ENCODE measurements around the genes PLEKHB1 and CHRDL2.

GRCh38 chr11:73538227-73539170 lies 59.4 kb downstream of the FAM168A start:
- PRO-cap, 3 experiments = no peak in any of the 3 experiments
- RRBS = no CpG with 5 or more reads among the region's 2 CpGs

DNA sequence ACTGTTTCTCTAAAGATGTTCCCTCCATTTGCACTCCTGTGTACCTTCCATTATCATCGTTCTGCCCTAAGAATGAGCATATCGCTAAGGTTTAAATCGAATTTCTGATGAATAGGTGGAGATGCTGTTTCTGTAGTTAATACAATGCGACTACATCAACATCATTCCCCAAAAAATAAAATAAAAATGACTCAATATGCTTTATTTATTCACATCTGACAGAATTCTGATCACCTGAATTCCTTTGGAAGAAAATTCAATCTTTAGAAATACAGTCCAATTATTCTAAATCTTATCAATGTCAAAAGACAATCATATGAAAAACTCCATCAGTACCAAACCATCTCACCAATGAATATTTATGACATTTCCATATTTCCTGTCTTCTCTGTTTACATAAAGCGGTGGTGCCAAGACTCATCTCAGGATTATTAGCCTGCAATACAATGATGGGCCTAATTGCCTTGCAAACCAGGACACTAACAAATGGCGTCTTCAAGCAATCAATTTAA lies 2.3 kb downstream of the FAM168A start:
- PRO-cap, 3 experiments = no peak in any of the 3 experiments
- RRBS = no CpG with 5 or more reads among the region's 6 CpGs

- PRO-cap, 3 experiments = no peak in any of the 3 experiments
- RRBS = no CpG with 5 or more reads among the region's 12 CpGs
These were observed 20.6 kb upstream of the PLEKHB1 start for GRCh38 chr11:73625728-73626180.

GRCh38 chr11:73645962-73646971 lies at the start of gene PLEKHB1:
Gene PLEKHB1 (plus strand): TSS chr11:73646581.
- PRO-cap, 3 experiments = no peak in any of the 3 experiments
- RRBS = 58% methylated on average over 5 of the region's 32 CpGs

DNA sequence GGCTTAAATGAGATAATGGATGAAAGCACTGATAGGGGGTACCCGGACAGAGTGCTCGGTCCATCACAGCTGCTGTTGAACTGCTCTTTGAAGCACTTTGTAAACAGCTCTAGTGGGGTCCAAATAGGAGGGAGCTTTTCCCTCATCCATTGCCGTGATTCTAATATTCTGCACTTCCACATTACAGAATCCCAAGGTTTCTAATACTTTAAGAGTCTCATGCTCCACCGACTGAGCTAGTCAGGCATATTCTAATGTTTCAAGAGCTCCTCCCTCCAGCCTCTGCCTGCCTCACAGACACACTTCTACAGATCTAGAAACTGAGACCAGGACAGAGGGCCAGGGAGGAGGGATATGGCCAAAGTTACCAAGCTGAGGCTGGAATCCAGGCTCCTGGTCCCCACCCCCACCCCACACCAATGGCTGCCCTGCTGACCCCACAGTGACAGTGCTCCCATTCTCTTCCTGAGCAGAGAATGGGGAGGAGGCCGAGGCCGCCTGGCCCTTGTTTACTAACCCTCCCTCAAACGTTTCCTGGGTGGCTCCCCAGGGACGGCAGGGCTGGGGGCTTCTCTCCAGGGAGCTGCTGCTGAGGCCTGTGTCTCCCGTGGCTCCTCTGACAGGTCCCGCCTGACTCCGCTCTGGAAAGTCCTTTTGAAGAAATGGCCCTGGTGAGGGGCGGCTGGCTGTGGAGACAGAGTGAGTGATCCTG lies 2.2 kb downstream of the PLEKHB1 start:
- PRO-cap, 3 experiments = no peak in any of the 3 experiments
- RRBS = no CpG with 5 or more reads among the region's 12 CpGs

DNA sequence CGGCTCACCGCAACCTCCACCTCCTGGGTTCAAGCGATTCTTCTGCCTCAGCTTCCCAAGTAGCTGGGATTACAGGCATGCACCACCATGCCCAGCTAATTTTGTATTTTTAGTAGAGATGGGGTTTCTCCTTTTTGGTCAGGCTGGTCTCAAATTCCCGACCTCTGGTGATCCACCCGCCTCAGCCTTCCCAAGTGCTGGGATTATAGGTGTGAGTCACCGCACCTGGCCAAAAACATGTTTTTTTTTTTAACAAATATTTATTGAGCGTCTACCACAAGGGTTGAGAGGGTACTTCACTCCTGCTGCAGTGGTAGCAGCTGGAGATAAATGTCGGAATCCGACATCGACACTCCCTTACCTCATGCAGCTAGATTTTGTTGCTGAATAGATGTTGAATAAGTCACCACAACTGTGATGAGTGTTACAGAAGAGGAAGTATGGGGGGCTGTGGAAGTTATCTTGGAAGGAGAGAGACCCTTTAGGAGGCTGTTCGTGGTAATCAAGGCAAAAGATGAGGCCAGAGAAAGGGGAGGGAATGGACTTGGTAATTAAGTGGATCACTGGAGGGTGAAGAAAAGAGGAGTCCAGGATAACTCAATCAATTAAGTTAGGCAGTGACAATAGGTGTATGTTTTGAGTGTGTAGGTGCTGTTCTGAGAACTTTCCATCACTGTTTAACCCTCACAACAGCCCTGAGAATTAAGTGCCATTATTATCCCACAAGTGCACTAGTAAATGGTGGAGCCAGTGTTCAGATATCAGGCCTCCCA lies 1.1 kb downstream of the DNAJB13 start:
- PRO-cap, 3 experiments = no peak in any of the 3 experiments
- RRBS = no CpG with 5 or more reads among the region's 11 CpGs

DNA sequence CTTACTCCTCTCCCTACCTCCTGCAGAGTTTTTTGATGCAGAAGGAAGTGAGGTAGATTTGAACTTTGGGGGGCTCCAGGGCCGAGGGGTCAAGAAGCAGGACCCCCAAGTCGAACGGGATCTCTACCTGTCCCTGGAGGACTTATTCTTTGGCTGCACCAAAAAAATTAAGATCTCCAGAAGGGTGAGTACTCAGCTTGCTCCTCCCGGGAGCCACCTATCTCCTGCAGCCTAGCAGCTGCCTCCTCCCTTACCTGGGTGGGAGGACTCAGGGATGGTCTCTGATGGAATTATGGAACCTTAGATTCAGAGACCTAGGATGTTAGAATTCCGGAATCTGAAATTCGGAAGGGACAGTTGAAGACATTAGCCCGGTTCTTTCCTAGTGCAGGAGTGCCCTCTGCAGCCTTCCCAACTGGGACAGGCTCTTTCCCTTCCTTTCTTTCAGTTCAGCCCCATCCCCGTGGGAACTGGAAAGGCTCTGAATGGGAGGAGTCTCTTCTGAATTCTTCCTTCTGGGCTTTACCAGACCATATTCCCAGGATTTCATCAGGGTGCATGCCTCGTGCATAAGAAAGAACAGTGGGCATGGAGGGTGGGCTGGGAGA lies 14.1 kb downstream of the DNAJB13 start:
- PRO-cap, 3 experiments = no peak in any of the 3 experiments
- RRBS = 14% methylated on average over 2 of the region's 9 CpGs

- PRO-cap, 3 experiments = no peak in any of the 3 experiments
- RRBS = no CpG with 5 or more reads among the region's 10 CpGs
These were observed 7.8 kb downstream of the UCP2 start for GRCh38 chr11:73974744-73975304.

- PRO-cap, 3 experiments = no peak in any of the 3 experiments
- RRBS = no CpG with 5 or more reads among the region's 1 CpG
These were observed 3.9 kb downstream of the UCP2 start for GRCh38 chr11:73978661-73979225.

DNA sequence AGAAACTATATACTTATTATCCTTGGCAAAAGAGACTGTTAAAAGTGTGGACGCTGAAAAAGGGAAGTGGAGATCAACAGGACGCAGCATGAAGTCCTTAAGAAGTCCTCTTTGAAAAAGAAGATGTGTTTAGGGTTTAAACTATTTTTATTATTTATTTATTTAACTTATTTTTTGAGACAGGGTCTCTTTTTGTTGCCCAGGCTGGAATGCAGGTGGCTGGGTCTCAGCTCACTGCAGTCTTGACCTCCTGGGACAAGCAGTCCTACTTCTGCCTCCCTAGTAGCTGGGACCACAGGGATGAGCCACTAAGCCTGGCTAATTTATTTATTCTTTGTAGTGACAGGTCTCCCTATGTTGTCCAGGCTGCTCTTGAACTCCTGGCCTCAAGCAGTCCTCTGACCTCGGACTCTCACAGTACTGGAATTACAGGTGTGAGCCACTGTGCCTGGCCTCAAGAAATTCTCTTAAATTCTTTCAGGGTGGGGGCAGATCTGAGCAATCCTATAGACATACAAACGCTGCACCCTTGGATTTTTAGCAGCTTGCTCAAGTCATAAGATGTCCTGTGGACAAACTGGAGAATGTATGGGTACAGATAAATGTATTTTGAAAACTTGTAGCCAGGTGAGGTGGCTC lies 1.8 kb upstream of the UCP2 start:
- PRO-cap, 3 experiments = no peak in any of the 3 experiments
- RRBS = no CpG with 5 or more reads among the region's 4 CpGs

- PRO-cap, 3 experiments = no peak in any of the 3 experiments
These were observed 14.5 kb upstream of the UCP3 start for GRCh38 chr11:74023395-74023694.

DNA sequence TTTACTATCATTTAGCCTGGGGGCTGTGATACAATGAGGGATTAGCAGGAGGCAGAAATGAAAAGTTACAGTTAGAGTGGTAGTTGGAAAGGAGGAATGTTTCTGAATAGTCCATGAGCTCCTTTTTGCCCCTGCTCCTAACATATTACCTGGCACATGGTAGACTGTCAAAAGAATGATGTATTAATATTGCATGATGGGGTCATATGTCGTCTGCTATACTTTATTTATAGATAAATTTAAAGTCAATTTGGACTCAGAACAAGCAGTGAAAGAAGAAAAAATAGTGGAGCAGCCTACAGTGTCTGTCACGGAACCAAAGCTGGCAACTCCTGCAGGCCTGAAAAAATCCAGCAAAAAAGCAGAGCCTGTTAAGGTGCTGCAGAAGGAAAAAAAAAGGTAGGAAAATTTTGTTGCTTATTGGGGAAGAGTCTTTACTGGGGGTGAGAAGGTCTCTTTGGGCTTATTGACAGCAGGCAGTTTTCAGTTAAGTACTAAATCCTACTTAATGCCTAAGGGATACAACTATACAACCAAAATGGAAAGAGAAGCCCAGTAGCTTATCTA lies 32.9 kb downstream of the POLD3 start:
- PRO-cap, 3 experiments = no peak in any of the 3 experiments
- RRBS = no CpG with 5 or more reads among the region's 2 CpGs

- PRO-cap, 3 experiments = no peak in any of the 3 experiments
- RRBS = no CpG with 5 or more reads among the region's 5 CpGs
These were observed 49.4 kb downstream of the CHRDL2 start for GRCh38 chr11:74681816-74682256.

- PRO-cap, 3 experiments = no peak in any of the 3 experiments
- RRBS = no CpG with 5 or more reads among the region's 1 CpG
These were observed 48.9 kb downstream of the CHRDL2 start for GRCh38 chr11:74682332-74682732.

DNA sequence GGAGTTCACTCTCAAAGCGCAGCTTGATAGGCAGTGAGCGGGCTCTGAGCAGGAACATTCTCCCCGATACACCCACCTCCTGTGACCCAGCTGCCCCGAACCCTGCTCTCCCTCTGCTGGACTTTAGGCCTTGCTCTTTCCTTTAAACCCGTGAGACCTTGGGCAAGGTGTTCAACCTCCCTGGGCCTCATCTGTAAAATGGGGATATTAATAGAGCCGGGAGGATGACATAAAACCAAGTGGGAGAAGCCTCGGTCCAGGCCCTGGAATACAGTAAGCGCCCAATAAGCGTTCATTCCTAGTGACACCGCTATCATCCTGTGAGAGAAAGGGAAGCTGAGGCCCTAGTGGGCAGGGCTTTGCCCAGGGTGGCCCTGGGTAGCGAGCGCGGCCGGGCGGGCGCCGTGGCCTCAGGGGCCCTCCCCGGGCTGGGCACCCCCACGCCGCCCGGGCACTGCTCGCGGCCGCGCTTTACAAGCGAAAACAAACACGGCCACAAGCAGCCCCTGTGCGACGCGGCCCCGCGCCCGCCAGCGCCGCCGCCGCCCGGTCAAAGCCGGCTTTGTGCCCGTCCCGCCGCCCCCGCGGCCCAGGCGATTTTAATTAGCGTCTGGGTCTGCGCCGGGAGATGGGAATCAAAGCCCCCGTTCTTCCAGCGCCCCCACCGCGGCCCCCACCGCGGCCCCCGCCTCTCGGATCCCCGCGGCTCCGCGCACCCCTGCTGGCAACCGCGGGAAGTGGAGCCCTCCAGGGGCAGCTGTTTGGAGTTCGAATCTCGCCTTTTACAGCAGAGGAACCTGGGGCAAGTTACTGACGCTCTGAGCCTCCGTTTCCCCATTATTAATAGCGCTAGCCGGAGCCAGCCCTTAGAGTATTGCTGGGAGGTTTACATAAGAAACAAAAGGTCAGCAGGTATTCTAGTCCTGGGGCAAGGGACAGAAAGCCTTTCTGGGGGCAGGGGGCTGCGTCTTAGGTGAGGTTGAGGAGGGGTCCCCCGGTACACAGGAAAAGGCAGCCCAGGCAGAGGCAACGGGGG lies 47.9 kb downstream of the CHRDL2 start:
- PRO-cap, 3 experiments = no peak in any of the 3 experiments
- RRBS = 4% methylated on average over 27 of the region's 71 CpGs

DNA sequence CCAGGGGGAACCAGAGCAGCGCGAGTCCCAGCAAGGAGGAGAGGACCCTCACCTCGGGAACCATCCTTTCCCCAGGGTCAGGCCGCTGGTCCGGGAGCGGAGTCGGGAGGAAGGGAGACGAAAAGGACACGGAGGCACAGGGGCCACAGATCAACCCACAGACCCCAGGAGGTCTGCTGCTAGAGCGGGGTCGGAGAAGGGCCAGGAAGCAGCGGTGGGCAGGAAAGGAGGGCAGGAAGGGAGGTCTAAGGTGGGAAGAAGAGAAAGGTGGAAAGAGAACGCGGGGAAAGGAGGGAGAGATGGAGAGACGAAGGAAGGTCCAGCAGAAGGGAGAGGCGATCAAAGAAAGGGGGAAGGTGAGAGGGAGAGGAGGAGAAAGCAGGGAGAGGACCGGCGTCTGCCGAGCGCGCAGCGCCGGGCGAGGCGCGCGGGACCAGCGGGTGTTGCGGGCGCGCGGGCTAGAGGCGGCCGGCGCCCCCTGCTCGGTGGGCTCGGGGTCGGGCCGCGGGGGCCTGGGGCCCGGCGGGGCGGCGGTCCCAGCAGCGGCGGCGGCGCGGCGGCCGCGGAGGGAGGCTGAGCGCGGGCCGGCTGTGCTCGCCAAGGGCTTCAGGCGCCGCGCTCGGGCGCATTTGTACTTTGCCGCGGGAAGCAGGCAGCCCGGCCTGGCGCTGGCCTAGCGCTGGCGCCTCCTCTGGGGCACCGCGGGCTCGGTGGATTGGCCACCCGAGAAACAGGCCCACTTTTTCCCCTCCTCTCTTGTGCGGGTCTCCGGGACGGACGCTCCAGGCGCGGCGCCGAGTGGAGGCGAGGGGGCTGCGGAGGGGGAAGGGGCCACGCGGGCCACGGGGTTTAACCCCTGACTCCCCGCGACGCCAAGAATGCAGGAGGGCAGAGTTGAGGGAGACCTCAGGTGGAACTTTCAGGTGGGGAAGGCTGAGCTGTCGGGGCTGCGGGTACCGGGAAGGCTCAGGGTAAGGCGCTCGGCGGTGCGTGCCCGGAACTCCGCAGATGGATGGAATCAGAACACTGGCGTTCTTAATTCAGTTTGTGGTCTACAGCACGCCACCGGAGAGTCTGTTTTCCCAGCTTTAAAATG lies at the start of gene CHRDL2:
Gene CHRDL2 (minus strand): TSS at position 602 of the 1,096 bp plus-strand sequence.
- PRO-cap, 3 experiments = no peak in any of the 3 experiments
- RRBS = 5% methylated on average over 57 of the region's 99 CpGs

- PRO-cap, 3 experiments = no peak in any of the 3 experiments
- RRBS = no CpG with 5 or more reads among the region's 6 CpGs
These were observed 92.0 kb downstream of the RNF169 start for GRCh38 chr11:74840369-74841356.

GRCh38 chr11:74849722-74850860 lies 98.8 kb downstream of the XRRA1 start:
- PRO-cap, 3 experiments = no peak in any of the 3 experiments
- RRBS = no CpG with 5 or more reads among the region's 9 CpGs

- PRO-cap, 3 experiments = no peak in any of the 3 experiments
These were observed 6.1 kb downstream of the RPS3 start for GRCh38 chr11:75405459-75405859.

DNA sequence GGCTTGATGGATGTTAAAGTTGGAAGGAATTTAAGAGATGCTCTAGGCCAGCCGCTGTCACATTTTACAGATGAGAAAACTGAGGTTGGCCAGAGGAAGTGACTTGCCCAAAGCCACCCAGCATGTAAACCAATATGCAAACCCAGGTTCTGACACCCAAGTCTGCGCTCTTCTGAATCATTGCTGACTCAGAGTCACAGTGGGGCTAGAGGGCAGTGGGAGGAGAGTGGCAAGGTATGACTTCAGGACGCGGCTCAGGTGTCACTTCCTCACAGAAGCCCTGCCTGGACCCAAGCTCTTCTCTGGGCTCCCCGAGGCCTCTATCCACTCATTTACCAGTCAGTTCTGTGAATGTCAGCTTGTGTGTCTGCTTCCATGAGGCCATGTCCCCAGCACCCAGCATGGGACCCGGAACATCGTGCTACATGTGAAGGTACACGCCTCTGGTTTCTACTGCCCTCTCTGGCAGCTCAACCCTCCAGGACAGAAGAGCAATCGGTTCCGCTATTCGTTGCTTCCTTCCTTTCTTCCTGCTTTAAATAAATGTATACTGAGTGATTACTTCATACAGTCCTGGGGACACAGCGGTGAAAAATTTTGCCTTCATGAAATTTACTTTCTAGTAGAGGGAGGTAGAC lies 11.5 kb upstream of the GDPD5 start:
- PRO-cap, 3 experiments = no peak in any of the 3 experiments
- RRBS = no CpG with 5 or more reads among the region's 12 CpGs